Measurements from ENCODE around the genes TCF21 and TBPL1.

DNA sequence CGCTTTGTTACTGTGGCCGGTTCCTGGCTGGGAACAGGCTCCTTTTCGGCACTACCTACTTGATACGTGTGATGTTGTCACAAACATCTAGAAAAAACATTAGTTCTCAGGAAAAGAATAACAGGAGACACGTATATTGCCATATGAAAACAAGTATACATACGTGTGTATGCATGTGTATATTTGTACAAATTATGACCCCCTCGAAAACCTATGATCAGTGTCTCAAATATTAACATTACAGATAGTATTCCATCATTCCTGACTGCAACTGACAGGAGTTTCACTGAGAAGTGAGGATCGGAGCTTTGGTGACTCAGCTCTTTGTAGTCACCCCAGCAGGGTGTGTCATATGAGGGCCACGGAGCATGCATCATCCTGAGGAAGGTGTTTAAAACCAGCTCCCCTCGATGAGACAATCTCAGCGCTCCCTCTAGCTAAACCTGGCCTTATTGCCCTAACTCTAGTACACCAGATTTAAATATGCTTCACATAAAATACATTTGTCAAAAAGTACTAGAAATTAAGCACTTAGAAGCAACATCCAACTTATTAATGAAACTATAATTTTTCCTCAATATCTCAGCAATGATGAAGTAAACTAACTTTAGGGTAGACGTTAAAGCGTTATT lies 319.4 kb upstream of the TCF21 start:
- RRBS, result no CpG with 5 or more reads among the region's 13 CpGs

GRCh38 chr6:133755739-133756426 lies 133.0 kb upstream of the TCF21 start:
- RRBS, result no CpG with 5 or more reads among the region's 6 CpGs

GRCh38 chr6:133888681-133889623 lies at the start of gene TCF21:
Gene TCF21 (plus strand): TSS chr6:133889113.
- RRBS, result 11% methylated on average over 2 of the region's 33 CpGs

DNA sequence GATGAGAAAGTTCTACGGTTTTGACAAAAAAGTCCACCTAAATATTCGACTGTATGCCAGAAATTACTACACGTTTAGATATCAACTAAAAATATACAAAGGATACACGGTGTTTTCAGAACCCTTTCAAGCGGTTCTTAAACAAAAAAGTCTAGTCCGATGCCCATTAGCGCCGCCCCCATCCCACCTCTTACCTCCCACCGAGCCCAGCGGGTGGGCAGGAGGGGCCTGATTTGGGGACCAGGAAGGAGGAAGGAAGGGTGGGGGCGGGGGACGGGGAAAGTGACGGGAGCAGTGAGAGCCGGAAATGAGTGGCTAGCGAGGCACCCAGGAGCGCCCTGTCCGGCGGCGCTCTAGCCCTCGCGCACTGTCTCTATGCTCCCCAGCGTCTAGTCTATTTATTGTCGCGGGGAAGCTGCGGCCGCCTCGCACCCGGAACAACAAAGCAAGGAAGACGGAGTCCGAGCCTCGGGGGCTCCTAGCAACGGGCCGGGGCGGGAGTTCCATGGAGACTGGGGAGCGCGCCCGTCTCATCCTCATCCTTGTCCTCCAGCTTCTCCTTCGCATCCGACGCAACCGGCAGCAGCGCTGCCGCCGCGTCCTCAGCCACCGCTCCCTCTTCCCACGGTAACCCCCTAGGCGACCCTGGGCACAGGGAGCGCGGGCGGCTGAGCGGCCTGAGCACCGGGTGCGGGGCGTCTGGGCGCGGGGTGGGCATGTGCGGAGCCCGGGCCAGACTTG lies at the start of gene TBPL1:
TSS of gene TBPL1 (plus strand) at position 426 of the 741 bp plus-strand sequence.
- RRBS, result 1% methylated on average over 34 of the region's 59 CpGs

DNA sequence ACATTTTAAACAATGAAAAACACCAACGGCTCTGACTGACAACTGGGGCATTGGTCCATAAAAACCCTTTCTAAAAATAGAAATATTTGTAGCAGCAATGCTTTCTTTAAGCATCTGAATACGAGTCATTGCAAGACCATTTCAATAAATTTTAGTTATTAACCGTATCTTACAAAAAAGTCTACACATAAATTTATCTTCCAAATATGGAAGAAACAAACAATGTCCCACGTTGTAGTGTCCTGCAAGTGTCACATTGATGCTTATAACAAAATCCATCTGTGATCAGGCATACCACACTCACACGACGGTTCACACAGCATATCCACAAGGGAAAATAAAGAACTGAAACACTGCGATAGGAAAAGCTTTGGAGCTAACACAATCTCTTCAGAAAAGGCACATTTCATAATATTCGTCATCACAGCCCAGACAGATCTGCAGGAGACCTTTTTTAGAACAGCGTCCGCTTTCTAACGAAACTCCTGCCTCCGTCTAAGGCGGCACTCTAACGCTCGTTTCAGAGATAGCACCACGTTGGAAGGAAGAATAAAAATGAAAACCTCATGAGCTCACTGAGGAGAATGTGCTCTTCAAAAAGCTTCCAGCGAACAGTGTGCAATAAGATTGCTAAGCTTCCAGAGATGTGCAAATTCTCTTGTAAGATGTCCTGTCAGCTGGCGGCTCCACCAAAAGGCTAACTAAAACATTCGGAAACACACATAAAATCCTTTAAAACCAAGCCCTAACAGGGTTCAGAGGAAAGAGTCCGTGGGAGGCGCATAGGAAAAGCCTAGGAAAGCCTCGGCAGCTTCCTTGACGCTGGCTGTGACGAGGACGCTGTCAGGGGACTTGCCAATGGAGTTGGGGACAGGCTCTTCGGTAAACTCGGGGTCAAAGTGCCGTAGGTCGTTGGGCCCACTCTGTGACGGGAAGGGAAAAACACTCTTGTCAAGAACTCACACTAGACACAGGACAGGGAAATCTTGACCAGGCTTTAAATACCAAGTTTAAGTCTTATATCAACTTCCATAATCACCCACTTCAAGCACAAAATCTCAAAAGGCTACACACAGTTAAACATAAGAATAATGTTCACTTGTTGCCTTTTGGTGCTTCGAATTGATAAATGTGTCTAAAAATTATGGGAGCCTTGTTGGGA lies 117.5 kb upstream of the SLC2A12 start:
- RRBS, result no CpG with 5 or more reads among the region's 31 CpGs

GRCh38 chr6:134249932-134250500 lies 67.9 kb downstream of the SGK1 start:
- RRBS, result no CpG with 5 or more reads among the region's 6 CpGs

DNA sequence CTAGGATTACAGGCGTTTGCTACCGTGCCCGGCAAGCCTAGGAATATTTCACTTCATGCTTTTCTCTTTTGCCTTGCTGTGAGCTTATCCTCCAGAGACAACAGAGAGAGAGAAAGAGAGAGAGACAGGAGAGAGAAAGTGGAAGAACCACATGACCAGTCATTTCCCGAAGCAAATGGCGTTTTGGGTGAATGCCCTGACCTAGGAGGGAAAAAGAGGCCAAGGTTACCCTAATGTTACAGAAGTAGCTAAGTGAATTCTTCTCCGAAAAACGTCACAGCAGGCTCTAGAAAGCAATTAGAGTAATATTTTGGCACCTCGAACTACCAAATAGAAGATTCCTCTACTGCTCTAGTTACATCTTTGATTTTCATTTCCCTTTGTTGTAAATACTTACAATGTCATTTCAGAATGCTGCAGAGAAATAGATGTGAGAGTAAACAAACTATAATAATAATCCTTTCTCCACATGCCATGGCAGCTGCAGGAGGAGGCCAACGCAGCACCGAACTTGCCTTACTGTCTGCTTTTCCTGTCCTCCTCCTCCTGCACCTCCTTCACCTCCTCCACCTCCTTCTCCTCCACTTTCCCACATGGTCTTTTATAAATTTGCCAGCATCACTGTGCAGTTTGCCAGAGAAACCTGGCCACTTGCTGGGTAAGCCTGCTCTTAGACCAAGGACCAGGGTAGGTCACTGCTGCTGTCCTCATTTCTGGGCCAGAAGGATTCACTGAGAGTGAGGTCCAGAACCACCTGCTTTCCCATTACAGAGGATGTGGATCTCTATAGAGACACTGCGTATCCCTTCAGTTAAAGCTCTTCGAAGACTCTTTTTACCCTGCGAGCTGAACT lies 8.9 kb downstream of the SGK1 start:
- RRBS, result no CpG with 5 or more reads among the region's 13 CpGs

DNA sequence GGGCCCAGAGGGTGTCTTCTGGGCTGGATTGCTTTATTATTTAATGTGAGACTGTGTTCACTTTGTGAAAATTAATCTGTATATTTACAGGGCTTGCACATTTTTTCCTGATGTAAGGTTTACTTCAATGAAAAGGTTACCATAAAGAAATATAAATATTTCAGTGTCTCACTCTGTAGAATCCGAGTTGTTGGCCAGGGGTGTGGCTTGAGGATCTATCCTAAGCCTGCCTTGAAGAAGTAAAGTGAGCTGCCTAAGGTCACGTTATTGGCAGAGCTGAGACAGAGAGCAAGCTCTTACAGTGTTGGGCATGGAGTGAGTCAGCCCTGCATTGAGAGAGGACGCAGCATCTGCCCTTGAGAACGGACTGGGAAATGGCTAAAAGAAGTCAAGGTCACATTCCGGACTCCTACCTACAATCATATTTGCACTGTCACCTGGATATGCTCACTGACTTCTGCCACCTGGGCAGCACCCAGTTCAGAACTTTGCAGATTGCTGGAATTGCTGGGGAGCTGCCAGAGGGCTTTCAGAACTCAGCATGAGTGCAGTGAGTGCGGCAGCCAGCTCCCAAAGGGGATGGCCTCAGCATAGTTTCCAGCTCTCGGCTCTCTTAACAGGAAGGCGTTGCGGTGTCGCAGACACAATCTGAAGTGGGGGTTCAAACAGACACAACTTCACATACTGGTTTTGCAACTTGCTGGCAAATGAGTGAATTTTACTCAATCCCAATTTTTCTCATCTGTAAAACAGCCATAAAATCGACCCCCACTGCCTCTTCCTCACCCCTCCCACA lies 199.2 kb upstream of the SGK1 start:
- RRBS, result no CpG with 5 or more reads among the region's 11 CpGs

- RRBS, result no CpG with 5 or more reads among the region's 7 CpGs
Observed at GRCh38 chr6:134519352-134519987, 201.6 kb upstream of the SGK1 start.

- RRBS, result no CpG with 5 or more reads among the region's 4 CpGs
Observed at GRCh38 chr6:135014184-135014719, 40.4 kb downstream of the HBS1L start.

DNA sequence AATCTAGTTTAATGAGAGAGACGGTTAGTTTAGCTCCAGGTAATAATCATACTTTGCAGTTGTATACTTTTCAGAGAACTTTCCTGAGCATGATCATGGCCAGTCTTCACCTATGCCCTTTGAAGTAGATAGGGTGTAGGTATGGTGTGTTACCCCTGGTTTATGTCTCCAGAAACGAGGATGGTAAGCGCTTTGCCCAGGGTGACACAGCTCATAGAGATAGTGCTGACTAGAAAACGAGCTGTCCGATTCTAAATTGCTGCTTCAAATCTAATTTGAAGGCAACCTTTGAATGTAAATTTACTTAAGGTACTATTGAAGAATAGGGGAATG lies 11.4 kb downstream of the MYB start:
- RRBS, result no CpG with 5 or more reads among the region's 5 CpGs

- RRBS, result no CpG with 5 or more reads among the region's 8 CpGs
Observed at GRCh38 chr6:135212276-135213238, 31.4 kb downstream of the MYB start.

GRCh38 chr6:135305504-135306054 lies 124.5 kb downstream of the MYB start:
- RRBS, result no CpG with 5 or more reads among the region's 1 CpG

- RRBS, result no CpG with 5 or more reads among the region's 7 CpGs
Observed at GRCh38 chr6:135306434-135307133, 125.5 kb downstream of the MYB start.

GRCh38 chr6:135496713-135497175 lies 796 bp downstream of the AHI1 start:
- RRBS, result no CpG with 5 or more reads among the region's 5 CpGs

GRCh38 chr6:135921106-135921550 lies 69.6 kb downstream of the PDE7B start:
- RRBS, result no CpG with 5 or more reads among the region's 3 CpGs

DNA sequence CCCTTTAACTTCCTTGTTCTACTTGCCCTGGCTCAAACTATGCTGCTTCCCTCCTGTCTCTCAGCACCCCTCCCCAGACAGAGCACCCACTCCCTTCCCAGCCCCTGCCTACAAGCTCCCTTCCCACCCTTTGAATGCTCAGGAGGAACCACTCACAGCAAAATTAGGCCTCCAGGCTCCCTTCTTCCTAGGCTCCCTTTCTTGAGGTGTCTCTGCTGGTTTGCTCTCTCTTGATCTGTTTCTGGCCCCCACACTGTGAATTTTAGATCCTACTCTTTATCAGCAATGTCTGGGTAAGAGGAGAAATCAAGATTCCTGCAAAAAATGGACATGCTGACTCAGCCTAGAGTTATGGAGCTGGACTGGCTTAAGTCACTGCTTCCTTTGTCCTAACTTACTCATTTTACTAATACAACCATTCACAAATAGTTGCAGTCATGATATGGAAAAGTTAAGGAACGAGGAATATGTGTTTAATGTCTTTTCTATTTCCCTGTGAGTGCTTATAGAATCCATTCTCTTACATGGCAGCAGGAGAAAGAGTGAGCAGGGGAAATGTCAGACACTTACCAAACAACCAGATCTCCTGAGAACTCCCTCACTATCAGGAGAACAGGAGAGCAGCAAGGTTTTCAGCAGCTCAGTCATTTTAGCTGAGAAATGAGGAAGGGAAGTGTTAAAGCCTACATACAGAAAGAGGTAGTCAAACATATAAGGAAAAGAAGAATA lies 160.7 kb downstream of the PDE7B start:
- RRBS, result no CpG with 5 or more reads among the region's 1 CpG

DNA sequence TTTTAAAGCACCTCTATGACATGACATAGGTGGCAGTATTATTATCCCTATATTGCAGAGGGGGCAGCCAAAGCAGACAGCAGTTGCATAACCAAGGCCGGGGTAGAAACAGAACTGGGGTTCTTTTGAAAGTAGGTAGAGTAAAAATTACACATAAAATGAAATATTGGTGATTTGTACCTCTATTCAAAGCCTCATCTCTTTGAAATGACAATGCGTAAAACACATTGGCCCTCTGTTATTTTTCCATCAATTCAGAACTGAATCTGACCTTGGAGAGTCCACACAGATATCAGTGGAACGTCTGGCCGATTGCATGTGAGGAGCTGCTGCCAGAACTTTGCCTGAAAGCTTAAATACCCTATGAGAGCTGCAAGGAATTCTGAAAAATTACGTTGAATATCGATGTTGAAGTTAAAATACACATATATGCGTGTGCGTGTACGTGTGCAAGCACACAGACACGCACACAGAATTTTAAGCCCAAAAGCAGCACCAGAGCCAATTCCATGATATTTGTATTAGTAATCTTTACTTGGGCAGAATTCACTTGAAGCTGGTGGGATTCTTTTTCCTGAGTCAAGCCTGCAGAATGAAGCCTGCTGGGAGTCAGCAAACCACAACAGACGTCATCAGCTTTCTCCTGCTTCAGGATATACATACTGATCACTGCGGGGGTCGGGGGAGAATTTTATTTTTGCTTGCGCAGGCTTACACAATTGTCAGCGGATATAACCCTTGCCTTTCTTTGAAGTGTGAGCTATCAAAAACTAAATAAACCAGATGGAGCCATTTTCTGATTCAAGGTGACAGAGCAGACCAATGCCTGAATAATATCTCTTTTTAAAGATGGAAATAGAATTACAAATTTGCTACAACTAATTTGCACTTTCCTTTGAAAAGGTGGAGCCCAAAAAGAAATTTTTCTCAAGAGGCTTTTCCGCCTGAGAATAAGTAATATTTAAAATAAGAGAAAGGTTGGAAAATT lies 163.4 kb downstream of the PDE7B start:
- RRBS, result no CpG with 5 or more reads among the region's 16 CpGs

DNA sequence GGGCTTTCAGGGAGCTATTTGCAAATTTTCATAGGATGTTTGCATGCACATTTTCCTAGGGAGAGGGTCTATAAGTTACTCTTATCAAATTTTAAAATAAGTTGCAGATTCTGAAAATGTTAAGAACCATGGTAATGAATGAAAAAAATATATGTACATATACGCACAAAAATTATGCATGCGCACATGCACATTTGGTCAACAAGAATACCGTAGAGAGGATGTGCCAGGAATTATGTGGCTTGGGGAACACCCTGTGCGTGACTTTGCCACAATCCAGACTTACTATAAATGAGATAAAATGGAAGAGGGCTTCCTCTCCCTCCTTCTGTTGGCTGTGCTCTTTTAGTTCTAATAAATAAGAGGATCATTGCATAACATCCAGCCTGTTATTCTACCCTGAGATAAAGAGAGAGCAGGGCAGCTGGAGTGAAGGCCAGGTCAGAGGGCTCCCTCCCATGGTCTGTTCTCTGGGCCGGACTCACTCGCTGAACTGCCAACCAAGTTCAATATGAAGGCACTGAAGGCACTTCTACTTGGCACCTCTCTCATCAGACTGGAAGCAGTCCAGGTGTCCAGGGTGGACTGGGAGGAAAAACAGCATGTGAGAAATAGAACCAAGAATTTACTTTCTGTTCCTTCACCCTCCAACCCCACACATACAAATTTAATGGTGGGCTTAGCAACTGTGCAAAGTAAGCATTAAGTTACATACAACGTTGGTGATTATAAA lies 91.7 kb downstream of the MTFR2 start:
- RRBS, result no CpG with 5 or more reads among the region's 7 CpGs